ENCODE data around the gene RSAD2.

DNA sequence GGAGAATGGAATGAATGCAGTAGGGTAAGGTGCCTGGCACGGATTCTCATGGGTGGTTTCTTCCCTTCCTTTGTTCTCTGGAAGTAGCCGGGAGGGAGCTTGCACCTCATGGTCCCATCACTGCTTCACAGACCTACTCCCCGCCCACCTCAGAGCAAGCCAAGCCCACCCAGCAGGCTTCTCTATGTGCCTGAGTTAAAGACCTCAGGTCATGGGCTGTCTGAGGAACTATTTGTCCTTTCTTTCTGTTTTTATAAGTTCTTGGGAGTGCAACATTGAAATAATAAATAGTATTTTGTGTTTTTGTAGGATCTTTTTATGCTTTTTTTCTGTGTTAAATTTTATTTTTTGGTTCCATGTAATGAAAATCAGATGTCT is 3.6 kb downstream of the DCDC2C start:
- PRO-cap, result no peak

DNA sequence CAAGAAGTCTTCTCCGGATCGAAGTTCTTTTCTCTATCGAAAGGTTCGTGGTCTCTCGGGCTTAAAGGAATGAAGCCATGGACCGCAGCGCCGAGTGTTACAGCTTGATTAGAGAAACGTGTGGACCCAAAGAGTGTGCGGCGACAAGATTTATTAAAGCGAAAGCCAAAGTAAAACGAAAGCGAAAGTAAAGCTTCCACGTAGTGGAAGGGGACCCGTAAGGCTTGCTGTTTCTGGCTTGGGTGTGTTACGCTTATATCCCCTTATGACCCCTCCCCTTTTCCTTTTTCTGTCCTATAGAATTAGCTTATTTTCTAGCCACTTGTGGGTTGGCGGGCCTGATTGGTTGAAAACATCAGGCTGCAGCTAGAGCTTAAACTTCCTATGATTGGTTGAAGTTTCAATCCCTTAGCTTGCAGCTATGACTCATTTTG is 969.6 kb downstream of the DCDC2C start:
- PRO-cap, result no peak

GRCh38 chr2:5409828-5410554 is 282.2 kb upstream of the SOX11 start:
- PRO-cap, result bidirectional peak, plus-strand start at chr2:5409922, minus-strand start at chr2:5409902; bidirectional peak, plus-strand start at chr2:5410139, minus-strand start at chr2:5410189

DNA sequence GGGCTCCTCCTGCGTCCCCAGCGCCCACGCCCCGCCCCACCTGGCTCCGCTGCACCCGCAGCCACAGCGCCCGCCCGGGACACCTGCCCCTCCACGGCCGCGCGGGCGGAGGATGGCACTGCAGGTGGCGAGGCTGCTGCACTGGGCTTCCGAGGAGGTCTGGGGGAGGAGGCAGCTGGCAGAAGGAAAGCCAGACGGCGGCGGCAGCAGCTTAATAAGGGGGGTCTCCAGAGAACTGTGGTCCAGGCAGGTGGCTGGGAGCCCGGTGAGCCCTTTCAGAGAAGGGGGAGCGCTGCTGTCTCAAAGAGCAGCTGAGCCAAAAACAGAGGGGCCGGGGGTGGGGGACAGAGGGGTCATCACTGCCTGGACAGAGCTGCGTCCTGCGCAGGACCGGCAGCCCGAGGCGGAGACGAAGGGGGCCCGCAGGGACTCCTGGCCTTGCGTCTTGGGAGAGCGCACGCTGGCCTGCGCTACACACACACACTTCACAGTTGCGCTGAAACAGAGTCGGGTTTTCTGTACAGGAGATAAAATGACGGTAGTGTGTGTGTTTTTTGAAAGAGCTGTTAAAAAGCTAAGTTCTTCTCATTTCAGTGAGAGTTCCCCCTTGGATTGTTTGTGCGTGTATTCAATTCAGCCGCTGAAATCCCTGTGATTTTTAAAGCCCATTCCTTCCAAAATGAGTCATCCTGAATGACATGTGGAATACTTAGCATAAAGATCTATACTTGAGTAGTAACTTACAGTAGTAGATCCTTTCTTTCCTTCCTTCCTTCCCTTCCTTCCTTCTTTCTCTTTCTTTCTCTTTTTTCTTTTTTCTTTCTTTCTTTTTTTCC is 18.5 kb upstream of the SOX11 start:
- PRO-cap, result bidirectional peak, plus-strand start at position 477 of the sequence, minus-strand start at position 161 of the sequence; unidirectional peak, minus-strand start at position 653 of the sequence

- PRO-cap, result no peak
Measured at GRCh38 chr2:6476309-6476590, 389.5 kb downstream of the CMPK2 start.

- PRO-cap, result no peak
Measured at GRCh38 chr2:6863566-6864218, 2.0 kb downstream of the CMPK2 start.

DNA sequence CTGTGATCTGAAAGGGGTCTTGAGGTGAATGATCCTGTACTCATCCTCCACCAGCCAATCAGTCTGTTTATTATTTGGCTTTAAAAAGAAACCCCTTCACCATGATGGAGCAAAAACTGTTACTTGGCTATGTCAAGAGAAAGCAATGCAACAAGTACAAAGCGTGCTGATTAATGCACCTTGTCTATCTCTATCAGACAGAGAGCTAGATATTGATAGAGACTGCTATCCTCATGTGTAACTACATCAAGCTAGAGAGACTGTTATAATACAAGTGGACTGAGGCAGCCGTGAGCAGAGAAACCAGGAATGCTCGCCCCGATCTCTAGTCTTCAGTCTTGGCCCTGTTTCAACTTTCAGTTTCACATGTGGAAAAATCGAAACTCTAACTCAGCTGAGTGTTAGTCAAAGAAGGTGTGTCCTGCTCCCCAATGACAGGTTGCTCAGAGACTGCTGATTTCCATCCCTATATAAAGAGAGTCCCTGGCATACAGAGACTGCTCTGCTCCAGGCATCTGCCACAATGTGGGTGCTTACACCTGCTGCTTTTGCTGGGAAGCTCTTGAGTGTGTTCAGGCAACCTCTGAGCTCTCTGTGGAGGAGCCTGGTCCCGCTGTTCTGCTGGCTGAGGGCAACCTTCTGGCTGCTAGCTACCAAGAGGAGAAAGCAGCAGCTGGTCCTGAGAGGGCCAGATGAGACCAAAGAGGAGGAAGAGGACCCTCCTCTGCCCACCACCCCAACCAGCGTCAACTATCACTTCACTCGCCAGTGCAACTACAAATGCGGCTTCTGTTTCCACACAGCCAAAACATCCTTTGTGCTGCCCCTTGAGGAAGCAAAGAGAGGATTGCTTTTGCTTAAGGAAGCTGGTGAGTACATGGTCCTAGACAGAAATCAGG is at the start of gene RSAD2:
Gene RSAD2 (plus strand): TSS at position 500 of the 899 bp plus-strand sequence.
- PRO-cap, result no peak

DNA sequence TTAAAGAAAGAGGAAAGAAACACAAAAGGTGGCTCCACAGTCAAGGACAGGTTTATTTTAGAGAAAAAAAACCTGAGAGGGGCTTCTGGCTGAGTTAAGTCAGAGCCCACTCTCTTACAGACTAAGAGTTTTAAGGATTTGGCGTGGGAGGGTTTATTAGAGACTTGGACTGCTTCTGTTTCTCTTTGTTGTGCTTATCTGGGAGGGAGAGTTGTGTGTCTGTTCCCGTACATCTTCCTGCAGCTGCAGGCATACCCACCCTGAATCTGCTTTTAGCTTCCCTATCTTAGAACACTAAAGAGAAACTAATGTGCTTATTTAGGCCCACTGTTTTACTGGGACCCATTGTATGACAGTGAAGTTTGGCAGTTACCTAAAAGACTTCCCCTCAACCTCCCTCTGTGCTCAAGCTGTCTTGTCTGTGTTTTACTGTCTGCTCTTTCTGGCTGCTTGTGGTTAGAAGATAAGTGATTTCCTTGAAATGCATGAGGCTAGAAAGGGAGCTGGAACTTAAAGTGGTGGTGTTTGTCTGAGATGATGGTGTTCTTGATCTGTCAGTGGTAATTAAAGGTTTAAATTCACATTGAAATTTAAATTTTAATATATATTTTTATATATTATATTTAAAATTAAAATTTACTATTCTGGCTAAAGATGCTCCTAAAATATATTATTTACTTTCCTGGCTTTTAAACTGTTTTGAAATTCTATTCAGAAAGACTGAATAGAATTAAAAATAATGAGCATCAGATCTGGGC is 2.8 kb downstream of the RSAD2 start:
- PRO-cap, result no peak

DNA sequence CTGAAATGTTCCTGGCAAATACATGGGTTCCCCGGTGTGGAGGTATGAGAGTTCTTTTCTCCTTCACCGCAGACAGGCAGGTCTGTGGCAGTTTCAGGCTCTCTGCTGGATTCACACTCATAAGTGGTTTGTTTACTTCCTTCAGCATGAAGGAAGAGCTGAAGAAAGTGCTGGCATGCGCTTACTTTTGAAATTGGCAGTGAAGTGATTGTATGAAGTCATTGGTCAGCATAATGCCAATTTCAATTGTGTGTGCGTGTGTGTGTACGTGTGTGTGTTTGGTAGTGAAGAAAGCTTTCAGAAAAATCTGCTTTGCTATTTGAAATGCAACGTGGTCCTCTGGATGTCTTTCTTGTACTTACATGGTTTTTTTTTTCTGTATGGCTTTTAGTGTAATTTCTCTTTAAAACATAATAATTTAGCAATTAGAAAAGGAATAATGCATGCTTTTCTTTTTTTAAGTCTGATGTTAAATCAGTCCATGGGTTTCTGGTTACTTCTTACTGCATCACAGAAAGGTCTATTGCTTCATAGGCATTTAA is 43.6 kb downstream of the RNF144A start:
- PRO-cap, result no peak

GRCh38 chr2:7017705-7018515 is 100.7 kb downstream of the RNF144A start:
- PRO-cap, result no peak

GRCh38 chr2:7026603-7027170 is 109.5 kb downstream of the RNF144A start:
- PRO-cap, result no peak

GRCh38 chr2:7038362-7039086 is 121.3 kb downstream of the RNF144A start:
- PRO-cap, result no peak

DNA sequence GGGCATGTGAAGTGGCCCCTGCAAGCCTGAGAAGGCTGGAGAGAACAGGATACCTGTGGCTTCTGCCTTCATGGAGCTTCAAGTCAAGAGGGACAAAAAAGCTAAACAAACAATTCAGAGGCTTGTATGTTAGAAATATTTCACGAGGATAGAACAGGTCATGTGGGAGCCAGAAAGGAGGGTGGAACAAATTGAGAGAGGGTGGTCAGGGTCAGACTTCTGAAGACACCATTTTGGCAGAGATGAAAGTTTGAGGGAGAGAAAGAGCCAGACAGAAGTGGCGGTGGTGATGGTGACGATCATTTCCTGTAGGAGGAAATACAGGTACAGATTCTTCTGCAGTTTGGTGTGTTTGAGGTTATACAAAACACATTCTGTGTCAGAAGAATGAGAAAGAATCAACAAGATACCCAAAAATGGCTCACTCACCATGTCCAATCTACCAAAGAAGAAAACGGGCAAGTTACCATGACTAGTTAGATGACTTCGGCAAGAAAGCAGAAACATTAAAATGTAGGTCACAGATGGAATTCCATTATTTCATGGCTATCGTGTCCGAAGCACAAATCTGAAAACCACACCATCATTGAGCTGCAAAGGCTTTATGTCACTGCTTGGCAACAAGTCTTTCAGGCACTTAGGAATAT is 732.6 kb downstream of the RNF144A start:
- PRO-cap, result no peak

- PRO-cap, result no peak
Measured at GRCh38 chr2:8090813-8091526, 590.9 kb upstream of the ID2 start.

GRCh38 chr2:8119716-8120927 is 561.7 kb upstream of the ID2 start:
- PRO-cap, result no peak

DNA sequence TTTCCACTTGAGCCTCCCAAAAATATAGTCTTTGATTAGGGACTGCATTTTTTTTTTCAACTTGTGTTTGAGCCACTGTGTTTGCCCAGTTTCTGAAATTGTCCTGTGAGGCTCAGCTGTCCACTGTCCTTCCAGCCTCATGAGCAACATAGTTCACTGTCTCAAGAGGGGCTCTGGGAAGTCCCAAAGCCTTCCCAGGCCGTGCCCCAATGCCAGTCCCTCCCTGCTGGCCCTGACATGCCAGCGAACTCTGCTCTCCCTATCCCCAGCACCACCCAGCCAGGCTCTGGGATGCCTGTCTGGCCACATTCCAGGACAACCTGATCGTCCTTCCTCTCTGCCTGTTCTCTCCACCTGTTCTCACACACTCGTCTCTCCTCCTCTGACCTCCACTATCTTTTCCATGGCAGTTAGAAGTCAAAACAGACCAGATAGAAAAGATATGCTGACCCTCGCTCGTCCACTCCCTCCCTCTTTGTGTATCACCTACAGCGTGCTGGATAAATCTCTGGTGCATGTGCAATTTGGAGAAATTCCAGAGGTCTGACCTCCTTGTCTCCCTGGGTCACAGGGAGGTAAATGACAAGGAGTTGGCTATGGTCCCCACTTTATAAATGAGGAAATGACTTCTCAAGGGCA is 277.9 kb upstream of the ID2 start:
- PRO-cap, result no peak

- PRO-cap, result no peak
Measured at GRCh38 chr2:8413955-8414534, 267.8 kb upstream of the ID2 start.

- PRO-cap, result no peak
Measured at GRCh38 chr2:8456923-8457590, 224.8 kb upstream of the ID2 start.

DNA sequence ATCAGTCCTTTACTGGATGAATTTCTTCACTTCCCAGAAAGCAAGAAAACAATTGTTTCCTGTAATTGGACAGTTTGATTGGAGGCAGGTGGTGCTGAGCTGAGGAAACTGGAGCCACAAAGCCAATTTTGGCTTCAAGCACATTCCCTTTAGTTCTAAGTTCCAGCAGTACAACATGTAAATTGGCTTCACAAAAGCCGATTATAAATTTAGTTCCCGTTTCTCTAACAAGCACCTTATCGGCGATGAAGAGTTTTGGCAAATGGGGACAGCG is 190.6 kb upstream of the ID2 start:
- PRO-cap, result no peak

DNA sequence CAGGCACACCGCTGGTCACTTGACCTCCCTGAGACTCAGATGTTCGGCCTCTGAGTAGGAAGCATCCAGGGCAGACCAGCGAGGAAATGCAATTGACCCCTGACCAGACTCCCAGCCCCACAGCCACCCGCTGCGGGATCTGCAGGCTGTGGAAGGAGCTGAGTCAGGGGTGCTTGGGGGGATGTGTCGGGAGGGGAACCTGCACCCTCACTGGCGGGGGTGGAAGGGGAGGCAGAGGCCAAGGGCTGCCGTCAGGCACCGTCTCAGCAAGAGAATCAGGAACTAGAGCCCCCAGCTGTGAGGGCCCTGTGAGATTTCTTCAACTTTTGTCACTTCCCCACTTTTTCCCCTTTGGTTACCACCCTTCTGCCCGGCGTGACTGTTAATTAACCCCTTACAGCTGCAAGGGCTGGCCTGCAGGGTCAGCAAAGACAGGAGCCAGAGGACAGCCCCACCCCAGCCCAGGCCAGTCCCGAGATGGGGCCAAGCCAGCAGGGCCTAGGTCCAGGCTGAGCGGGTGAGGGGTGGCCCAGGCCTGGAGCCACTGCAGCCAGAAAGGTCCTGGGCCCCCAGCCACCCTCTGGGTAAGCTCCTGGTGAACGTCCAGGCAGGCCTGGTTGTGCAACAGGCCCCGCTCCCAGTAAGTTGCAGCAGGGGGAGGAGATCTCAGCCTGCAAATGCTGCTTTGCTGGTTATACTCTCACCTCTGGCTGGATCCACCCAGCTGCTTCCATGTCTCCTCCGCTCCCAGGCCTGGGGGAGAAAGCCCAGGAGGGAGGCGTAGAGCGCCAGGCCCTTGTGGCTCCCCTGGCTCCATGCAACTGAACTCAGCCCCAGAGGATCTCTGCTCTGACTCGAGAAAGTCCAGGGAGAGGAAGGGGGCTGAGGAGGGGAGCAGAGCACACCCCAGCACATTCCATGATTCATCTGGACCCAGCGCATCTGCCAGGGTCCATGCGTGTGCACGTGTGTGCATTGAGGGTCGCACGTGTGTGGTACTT is 146.9 kb upstream of the ID2 start:
- PRO-cap, result no peak

All from neuron (in vitro differentiated cells).